Trachea (tissue), 1 donor: ENCODE measurements around a stretch of chr7.

DNA sequence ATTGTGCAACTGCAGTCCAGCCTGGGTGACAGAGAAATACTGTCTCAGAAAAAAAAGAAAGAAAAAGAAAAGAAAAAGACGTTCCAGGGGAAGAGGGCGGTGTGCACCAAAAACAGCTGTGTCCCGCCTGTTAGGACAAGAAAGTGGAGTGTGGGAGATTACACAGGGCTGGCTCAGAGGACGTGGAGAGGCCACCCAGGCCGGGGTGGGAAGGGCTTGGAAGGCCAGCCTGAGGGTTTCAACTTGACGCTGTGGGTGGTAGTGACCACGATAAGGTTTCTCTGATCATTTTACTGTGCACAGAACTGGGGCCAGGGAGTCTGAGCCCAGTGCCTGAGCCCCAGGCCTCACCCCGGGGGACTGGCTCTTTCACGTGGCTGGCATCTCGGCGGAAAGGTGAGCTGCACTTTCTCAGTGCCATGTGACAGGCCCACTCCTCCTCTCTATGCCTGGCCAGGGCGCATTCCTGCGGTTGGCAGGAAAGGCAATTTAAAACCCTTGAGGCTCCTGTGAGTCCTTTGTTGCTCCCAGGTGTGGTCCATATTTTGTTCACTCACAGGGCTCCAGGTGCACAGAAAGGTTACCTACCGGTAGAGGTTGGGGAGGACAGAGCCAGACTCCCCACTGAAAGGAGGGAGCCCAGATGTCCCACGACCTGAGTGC lies 14.0 kb downstream of the RHBDD2 start:
- PRO-cap = unidirectional peak, minus-strand start at position 362 of the sequence

- PRO-cap = no peak
Observed at GRCh38 chr7:75985381-75986207, 8.8 kb downstream of the TMEM120A start.

- PRO-cap = no peak
Observed at GRCh38 chr7:76064613-76064926, 16.7 kb downstream of the MDH2 start.

DNA sequence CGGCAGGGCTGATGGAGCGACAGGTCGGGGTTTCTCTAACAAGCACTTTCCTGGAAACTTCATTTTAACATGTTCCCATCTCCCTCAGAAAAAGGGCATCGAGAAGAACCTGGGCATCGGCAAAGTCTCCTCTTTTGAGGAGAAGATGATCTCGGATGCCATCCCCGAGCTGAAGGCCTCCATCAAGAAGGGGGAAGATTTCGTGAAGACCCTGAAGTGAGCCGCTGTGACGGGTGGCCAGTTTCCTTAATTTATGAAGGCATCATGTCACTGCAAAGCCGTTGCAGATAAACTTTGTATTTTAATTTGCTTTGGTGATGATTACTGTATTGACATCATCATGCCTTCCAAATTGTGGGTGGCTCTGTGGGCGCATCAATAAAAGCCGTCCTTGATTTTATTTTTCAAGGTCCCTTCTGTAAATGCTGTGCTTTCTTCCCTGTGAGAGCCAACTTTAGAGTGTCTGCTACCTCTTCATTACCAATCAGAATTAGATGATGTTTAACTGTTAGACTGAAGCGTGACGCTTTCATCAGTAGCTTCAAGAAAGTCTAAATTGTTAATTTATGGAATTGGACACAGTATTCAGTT lies 18.4 kb downstream of the MDH2 start:
- PRO-cap = no peak

- PRO-cap = no peak
Observed at GRCh38 chr7:76234783-76235613, 33.3 kb downstream of the SRRM3 start.

- PRO-cap = no peak
Observed at GRCh38 chr7:76364053-76364429, 5.2 kb upstream of the YWHAG start.

- PRO-cap = no peak
Observed at GRCh38 chr7:76625483-76626466, 1.3 kb downstream of the POMZP3 start.

GRCh38 chr7:76954904-76955645 lies 77.1 kb downstream of the SPDYE17 start:
- PRO-cap = no peak

DNA sequence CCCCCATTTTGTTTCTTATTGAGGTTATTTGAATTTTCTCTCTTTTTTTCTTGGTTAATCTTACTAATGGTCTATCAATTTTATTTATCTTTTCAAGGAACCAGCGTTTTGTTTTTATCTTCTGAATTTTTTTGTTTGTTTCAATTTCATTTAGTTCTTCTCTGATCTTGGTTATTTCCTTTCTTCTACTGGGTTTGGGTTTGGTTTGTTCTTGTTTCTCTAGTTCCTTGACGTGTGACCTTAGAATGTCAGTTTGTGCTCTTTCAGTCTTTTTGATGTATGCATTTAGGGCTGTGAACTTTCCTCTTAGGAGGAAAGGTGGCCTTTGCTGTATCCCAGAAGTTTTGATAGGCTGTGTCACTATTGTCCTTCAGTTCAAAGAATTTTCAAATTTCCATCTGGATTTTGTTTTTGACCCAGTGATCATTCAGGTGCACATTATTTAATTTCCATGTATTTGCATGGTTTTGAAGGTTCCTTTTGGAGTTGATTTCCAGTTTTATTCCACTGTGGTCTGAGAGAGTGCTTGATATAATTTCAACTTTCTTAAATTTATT lies 6.2 kb upstream of the SPDYE18 start:
- PRO-cap = no peak

DNA sequence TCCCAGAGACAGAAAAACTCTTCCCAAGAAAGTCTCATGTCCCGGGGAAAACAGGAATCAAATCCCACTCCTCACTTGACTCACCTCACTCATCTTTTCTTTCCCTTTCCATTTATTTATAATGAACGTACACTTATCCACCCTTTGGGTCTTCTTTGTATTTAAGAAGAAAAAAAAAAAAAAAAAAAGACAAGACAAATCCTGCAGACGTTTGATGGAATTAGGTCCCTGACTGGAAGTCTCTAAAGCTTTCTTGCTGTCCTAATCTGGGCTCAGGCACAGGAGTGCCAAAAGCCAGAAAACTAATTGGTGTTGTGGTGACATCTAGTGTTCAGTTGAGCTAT lies 84.5 kb downstream of the GSAP start:
- PRO-cap = no peak

- PRO-cap = no peak
Observed at GRCh38 chr7:77502250-77502693, 34.8 kb upstream of the PTPN12 start.

GRCh38 chr7:77711211-77711680 lies 15.0 kb downstream of the RSBN1L start:
- PRO-cap = no peak

GRCh38 chr7:77754590-77754895 lies 43.7 kb downstream of the TMEM60 start:
- PRO-cap = no peak

GRCh38 chr7:79340217-79340739 lies 113.2 kb downstream of the MAGI2 start:
- PRO-cap = no peak

DNA sequence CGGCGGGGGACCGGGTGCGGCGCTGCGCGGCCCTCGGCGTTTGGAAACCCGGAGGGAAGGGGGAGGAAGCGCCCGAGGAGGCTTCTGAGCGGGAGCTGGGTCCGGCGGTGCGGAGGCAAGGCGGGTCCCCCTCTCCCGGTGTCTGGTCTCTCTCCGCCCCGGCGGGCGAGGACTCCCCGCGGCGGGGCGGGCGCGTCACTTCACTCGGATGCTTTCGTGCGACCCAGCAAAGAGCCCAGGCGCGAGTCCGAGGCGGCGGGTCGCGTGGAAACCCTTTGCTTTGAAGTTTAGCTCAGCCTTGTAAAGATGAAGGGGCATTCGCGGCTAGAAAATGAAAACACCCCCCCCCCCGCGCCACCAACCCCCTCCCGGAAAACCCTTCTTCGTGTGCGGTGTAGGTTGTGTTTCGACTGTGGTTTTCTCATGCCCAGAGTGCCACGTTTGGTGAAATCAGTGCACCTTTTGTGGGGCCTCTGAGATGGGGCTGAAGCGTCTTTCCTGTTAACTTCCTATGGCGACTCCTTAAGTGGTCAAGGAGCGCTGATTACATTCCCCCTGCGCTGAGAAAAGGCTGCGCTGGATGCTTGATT lies 773 bp downstream of the GNAI1 start:
- PRO-cap = unidirectional peak, minus-strand start at position 144 of the sequence

- PRO-cap = no peak
Observed at GRCh38 chr7:80594134-80594825, 44.2 kb upstream of the CD36 start.

DNA sequence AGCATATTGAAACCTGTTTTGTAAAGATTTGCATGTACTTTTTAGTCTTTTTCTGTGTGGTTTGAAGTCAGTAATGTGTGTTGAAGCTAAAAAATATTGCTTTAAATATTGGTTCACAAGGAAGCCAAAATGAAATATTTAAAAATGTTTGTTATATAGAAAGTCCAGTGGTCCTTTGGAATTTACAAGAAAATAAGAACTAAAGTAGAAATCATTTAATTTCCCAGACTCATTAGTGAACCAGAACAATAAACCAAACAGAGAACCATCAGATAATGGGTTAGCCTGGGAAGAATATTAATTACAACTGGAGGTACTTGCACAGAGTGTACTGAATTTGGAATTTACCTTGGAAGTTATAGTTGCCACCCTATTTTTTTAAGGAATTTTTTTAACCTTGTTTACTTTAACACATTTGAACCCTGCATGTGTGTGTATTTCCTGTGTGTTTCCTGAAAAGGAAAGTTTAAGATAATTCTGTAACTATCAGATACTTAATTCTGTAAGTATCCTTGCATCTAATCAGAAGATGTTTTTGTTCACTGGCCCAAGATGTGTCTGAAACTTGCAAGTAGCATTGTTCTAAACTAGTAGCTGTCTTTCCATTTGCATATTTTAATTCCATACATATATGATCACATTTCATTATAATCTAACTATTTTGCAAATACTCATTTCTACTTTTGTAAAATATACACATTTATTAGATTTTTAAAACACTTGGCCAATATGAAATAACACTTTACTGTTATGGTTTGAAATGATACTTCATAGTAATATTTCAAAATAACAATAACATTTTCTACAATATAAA lies 1.4 kb downstream of the CD36 start:
- PRO-cap = no peak

- PRO-cap = no peak
Observed at GRCh38 chr7:80735226-80735745, 96.8 kb downstream of the CD36 start.

- PRO-cap = no peak
Observed at GRCh38 chr7:80859505-80860057, 59.3 kb downstream of the SEMA3C start.

DNA sequence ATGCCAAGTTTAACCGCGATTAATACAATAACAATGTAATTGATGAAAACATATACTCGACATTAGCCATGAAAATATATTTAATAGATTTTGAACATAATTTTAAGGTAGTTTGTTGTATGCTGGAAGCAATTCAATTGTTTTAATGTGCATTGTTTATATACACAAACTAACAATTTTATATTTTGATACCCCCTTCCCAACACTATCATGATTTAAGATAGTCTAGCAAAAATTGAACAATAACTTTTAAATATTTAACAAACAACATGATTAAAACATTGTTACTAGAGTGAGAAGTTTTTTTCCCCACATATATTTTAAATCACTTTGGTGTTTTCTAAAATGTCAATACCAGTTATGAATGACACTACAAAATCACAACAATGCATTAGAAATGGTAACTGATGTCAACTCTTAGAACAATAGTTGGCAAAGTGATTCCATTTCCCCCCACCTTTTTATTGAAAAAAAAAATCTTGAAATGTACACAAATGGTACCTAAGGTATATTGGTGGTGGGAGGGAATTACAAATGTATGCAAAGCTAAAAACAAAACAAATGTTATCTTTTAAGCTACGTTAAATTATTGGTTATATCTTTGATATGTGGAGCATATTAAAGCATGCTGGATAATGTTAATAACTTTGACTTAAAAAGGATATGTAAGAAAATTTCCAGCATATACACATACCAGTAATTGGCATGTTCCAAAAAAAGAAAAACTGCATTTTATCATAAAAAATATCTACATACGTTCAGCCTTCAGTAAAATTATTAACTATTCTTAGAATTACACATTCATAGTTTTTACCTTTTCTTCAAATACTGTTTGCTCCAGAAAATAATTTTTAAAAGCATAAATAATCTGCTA lies 178.4 kb upstream of the HGF start:
- PRO-cap = no peak